SK-MEL-5 (cell line): ENCODE data around the genes SLC16A11, CLEC10A, DVL2 and KCTD11.

RAMPAGE:
- cytosol, long total RNA, result no peak
- long total RNA, result no peak
- nucleus, long total RNA, result no peak
Measured at GRCh38 chr17:7043269-7044289, at the start of gene SLC16A11. SLC16A11 (minus strand) TSS chr17:7044092.

GRCh38 chr17:7079998-7080581 is at the start of gene CLEC10A:
CLEC10A (minus strand) TSS chr17:7080251.
RAMPAGE:
- cytosol, long total RNA, result no peak
- long total RNA, result no peak
- nucleus, long total RNA, result no peak

RAMPAGE:
- cytosol, long total RNA, result no peak
- long total RNA, result no peak
- nucleus, long total RNA, result no peak
Measured at GRCh38 chr17:7156395-7156813, 22.8 kb downstream of the ASGR1 start.

GRCh38 chr17:7233854-7235178 is at the start of gene DVL2:
DVL2 (minus strand) TSS chr17:7234517.
RAMPAGE:
- cytosol, long total RNA, result no peak
- long total RNA, result no peak
- nucleus, long total RNA, result start-site peak on the minus strand at chr17:7234458-7234496, 60 and 34 reads in 2 replicates

DNA sequence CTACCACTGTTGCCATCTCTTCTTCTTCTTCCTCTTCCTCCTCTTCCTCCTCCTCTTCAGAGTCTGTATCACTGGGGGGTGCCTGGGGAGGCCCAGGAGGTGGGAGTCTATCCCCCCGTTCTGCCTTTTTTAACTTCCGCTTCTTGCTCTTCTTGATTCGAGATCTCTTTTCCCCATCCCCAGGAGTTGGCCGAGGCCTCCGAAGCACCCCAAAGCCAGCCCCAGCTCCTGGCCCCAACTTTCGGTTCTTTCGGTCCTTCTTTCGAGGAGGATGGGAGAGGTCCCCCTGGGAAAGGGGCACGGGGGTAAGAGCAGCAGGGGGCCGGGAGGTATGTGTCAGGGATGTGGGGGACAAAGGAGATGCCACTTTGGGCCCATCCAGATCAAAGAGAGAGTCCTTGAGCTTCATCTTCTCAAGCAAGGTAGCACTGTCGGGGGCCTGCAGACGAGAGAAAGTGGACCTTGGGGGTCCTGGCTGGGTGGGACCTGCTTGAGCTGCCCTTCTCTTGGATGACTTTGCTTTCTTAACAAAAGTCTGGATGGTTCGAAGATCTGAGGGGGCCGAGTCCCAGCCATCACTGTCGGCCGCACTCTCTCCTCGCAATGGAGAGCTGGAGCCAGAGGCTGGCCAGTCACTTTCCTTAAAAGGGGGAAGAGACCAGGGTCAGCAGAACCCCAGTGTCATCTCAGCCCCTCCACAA is 2.0 kb upstream of the DVL2 start:
RAMPAGE:
- cytosol, long total RNA, result no peak
- long total RNA, result no peak
- nucleus, long total RNA, result no peak

RAMPAGE:
- cytosol, long total RNA, result no peak
- long total RNA, result no peak
- nucleus, long total RNA, result no peak
Measured at GRCh38 chr17:7288147-7288896, 6.1 kb downstream of the YBX2 start.

DNA sequence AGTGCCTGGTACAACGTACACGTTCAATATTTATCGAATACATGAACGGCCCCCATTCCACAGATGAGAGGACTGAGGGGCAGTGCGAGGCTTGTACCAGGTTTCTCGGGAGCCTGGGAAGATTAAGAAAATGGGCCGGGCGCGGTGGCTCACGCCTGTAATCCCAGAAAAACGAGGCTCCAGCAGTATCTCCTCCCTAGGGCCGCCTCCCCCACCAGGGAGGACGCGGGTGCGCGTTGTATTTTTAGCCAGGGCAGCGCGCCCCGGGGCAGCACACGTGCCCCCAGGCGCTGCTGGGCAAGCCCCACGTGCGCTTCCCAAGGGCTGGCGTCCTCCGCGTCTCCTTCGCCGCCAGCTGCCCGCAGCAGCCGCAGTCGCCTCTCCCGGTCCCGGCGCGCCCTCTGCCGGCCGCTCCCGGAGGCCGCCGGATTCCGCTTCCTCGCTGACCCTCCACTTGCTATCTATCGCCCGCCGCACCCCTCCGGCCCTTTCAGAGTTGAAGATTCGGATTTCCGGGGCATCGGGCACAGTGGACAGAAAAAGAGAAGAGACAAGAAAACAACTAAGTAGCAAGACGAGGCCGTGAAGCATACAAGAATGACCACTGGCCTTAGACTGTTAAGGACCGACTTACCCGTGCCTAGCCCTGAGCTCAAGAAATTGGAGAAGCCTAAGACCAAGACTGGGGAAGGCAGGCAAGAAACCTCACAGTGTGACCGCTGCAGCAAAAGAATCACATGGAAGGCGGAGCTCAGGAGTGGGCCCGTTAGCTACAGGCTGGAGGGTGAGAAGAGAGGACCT is 1.9 kb upstream of the YBX2 start:
RAMPAGE:
- cytosol, long total RNA, result no peak
- long total RNA, result no peak
- nucleus, long total RNA, result no peak

DNA sequence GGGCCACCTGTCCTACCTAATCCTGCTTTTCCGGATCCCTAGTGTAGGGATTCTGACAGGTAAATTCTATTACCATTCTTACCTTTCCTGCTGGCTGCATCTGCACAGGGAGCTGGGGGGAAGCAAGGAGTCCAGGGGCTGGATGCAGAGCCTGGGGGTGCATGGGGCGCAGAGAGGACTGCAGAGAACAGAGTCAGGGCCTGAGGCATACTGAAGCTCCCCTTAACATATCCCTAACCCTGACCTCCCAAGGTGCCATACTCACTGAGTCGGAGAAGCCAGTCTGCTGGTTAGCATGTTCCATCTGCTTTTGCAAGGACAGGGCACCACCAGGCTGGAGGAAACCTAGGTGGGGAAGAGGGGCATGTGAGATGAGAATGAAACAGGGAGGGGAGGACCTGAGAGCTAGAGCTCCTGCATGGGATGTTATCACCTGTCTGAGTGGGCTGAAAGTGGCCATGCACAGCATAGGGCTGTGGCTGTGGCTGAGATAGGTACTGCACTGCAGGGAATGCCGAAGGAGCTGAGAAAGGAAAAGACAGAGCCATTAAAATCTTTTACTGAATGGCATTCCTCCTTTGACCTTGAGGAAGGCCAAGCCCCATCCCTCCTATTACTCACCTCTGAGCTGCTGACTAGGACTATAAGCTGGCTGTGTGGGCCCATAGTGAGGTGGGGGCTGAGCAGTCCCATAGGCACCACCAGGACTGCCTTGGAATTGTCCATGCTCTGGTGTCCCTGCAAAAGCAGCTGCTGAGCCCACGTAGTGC is 2.0 kb downstream of the GPS2 start:
RAMPAGE:
- cytosol, long total RNA, result no peak
- long total RNA, result no peak
- nucleus, long total RNA, result no peak

GRCh38 chr17:7328834-7329254 is 291 bp downstream of the NEURL4 start:
RAMPAGE:
- cytosol, long total RNA, result no peak
- long total RNA, result no peak
- nucleus, long total RNA, result no peak

DNA sequence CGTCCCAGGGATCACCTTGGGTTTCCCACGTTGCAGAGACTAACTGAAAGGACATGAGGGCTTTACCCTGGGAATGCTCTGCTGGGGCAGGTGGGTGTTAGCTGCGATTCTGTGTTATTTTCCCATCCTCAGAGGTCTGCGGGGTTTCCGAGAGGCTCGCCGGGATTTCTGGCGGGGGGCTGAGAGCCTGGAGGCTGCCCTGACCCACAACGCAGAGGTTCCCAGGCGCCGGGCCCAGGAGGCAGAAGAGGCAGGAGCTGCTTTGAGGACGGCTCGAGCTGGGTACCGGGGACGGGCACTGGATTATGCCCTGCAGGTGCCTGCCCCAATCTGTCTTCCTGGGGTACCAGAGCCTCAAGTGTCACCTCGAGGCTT is 6.9 kb downstream of the ACAP1 start:
RAMPAGE:
- cytosol, long total RNA, result no peak
- long total RNA, result no peak
- nucleus, long total RNA, result no peak

RAMPAGE:
- cytosol, long total RNA, result no peak
- long total RNA, result no peak
- nucleus, long total RNA, result start-site peak on the plus strand at chr17:7352143-7352190, 26 and 19 reads in 2 replicates
Measured at GRCh38 chr17:7352125-7352819, at the start of gene KCTD11. KCTD11 (plus strand) TSS chr17:7352162.

DNA sequence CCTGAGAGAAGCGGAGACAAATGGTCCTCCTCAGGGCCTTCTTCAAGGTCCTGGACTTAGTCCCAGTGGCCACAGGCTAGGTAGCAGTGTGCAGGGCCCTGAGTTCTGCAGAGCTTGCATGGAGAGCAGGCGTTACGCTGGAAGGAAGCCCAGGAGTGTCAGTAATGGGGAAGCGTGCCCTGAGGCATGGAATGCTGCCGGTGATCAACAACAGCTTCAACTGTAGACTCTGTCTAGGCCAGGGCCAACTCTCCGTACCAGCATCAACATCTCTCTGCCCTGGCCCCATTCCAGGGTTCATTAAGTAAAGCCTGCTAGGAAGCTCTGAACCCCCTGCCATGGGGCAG is 591 bp upstream of the TNK1 start:
RAMPAGE:
- cytosol, long total RNA, result no peak
- long total RNA, result no peak
- nucleus, long total RNA, result no peak

DNA sequence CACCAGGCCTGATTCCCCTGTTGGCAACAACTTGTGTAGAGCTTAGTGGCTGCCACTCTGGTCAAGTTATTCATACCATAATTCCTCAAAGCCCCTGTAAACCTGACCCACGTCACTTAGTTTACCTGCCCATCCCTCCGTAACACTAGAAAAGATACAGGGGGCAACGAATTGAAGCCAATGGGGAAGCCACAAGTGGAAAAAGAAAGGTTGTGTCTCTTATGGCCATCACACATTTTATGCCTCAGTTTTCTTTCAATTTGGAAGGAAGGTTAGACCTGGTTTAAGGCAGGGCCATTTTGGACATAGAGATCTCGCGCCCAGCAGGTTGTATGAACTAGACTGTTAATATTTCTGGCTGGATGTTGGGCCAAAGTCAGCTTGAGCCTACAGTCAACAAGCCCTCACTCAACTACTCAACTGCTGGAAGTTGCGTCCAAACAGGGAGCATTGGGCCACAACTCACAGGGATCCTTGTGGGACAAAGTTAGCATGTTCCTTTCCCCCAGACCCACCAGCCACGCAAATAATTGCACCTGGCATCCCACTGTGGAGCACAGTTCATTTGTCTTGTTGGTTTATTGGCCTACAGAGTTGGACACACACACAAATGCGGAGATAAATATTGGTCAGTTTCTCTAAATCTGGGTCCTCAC is 14.1 kb downstream of the CHRNB1 start:
RAMPAGE:
- cytosol, long total RNA, result no peak
- long total RNA, result no peak
- nucleus, long total RNA, result no peak

GRCh38 chr17:7460059-7460459 is 15.2 kb downstream of the CHRNB1 start:
RAMPAGE:
- cytosol, long total RNA, result no peak
- long total RNA, result no peak
- nucleus, long total RNA, result no peak

GRCh38 chr17:7483087-7484152 is 2.2 kb downstream of the SLC35G6 start:
RAMPAGE:
- cytosol, long total RNA, result no peak
- long total RNA, result no peak
- nucleus, long total RNA, result no peak

RAMPAGE:
- cytosol, long total RNA, result no peak
- long total RNA, result no peak
- nucleus, long total RNA, result no peak
Measured at GRCh38 chr17:7500582-7501849, 19.8 kb downstream of the SLC35G6 start.

RAMPAGE:
- cytosol, long total RNA, result no peak
- long total RNA, result no peak
- nucleus, long total RNA, result no peak
Measured at GRCh38 chr17:7549310-7550007, 601 bp downstream of the TNFSF12 start.

GRCh38 chr17:7574961-7575270 is 2.3 kb downstream of the EIF4A1 start:
RAMPAGE:
- cytosol, long total RNA, result no peak
- long total RNA, result no peak
- nucleus, long total RNA, result no peak

RAMPAGE:
- cytosol, long total RNA, result no peak
- long total RNA, result no peak
- nucleus, long total RNA, result no peak
Measured at GRCh38 chr17:7575271-7576098, 2.9 kb downstream of the EIF4A1 start.

RAMPAGE:
- cytosol, long total RNA, result no peak
- long total RNA, result no peak
- nucleus, long total RNA, result no peak
Measured at GRCh38 chr17:7834385-7834840, 396 bp downstream of the KDM6B start.